Lower leg skin (tissue), 2 donors: ENCODE measurements around a stretch of chr19.

DNA sequence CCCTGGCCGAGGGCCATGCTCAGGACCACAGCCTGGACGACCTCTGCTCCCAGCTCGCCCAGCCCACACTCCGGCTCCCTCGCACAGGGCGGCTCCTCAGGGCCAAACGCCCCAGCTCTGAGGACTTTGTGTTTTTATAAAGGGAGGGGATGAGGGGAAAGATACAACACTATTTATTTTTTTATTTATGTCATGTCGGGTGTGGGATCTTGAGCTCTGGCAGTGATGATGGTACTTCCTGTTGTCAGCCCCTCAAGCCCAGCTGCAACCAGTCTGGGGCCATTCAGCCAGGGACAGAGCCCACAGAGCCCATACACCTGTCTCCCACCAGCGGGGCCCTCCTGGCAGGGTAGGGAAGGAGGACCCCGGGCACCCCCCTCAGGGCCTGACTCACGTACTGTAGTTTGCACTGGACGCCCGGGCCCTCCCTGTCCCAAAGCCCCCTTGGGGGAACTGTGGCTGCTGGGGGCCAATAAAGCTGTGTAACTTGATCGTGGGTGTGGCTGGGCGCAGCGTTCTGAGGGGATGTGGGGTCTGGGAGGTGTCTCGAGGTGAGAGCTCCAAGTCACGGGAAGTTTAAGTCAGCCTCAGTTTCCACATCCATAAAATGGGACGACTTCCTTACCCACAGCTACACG is 9.3 kb downstream of the ATG4D start:
- PRO-cap: no peak
- RAMPAGE, long total RNA, 2 experiments: no peak in any of the 2 experiments

- PRO-cap: no peak
- RAMPAGE, long total RNA, 2 experiments: no peak in any of the 2 experiments
Measured at GRCh38 chr19:10559615-10560128, 6.1 kb downstream of the KRI1 start.

DNA sequence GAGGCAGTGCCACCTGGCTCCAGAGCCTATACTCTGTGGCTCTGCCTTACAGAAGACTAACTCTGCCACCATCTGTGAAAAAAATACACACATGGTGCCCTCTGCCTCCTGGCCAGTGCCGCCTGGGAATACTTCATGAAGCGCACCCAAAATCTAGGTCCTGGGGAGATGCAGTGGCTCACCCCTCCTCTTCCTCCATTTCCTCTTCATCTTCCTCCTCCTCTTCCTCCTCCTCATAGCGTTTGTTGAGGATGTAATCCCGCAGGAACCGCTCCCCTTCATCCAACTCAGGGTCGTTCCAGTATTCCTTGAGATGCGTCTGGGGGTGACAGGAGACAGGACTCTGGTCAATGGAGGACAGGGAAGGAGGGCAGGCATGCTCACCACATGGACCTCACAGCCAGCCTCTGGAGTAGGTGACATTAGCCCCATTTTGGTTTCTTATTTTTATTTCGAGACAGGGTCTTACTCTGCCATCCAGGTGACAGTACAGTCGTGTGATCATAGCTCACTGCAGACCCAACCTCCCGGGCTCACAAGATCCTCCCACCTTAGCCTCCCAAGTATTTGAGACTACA is 5.6 kb downstream of the KRI1 start:
- PRO-cap: no peak
- RAMPAGE, long total RNA, 2 experiments: no peak in any of the 2 experiments

GRCh38 chr19:10602043-10602948 is 15.2 kb upstream of the AP1M2 start:
- PRO-cap: unidirectional peak, plus-strand start at chr19:10602466; unidirectional peak, plus-strand start at chr19:10602522
- RAMPAGE, long total RNA, 2 experiments: start-site peak on the plus strand in 1 of 2 experiments, at chr19:10602471-10602510 at its widest, 48 reads per replicate

DNA sequence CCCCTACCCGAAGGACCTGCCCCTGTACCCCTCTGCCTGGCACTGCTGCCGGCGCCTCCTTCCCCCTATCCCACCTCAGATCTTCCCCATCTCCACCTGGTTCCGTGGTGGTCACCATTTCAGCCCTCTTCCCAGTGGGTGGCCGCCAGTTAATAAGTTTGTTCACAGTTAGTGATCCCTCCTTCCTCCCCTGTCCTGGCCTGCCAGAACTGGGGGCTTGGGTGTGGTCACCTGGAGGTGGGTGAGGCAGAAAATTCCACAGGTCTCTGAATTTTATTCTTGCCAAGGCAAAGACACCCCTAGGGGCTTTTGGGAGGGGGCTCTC is 478 bp downstream of the SLC44A2 start:
- PRO-cap: no peak
- RAMPAGE, long total RNA, 2 experiments: no peak in any of the 2 experiments

DNA sequence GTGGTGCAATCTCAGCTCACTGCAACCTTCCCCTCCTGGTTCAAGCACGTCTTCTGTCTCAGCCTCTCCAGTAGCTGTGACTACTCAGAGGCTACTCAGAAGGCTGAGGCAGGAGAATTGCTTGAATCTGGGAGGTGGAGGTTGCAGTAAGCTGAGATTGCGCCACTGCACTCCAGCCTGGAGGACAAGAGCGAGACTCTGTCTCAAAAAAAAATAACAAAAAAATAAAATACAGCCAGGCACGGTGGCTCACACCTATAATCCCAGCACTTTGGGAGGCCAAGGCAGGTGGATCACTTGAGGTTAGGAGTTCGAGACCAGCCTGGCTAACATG is 1.4 kb downstream of the SLC44A2 start:
- PRO-cap: unidirectional peak, minus-strand start at position 55 of the sequence
- RAMPAGE, long total RNA, 2 experiments: no peak in any of the 2 experiments

GRCh38 chr19:10655681-10656230 is 1.6 kb downstream of the ILF3 start:
- PRO-cap: bidirectional peak, plus-strand start at chr19:10655874, minus-strand start at chr19:10655791
- RAMPAGE, long total RNA, 2 experiments: no peak in any of the 2 experiments

- PRO-cap: no peak
- RAMPAGE, long total RNA, 2 experiments: no peak in any of the 2 experiments
Measured at GRCh38 chr19:10681566-10682244, 19.5 kb upstream of the QTRT1 start.

GRCh38 chr19:10712546-10713515 is 5.0 kb upstream of the DNM2 start:
- PRO-cap: no peak
- RAMPAGE, long total RNA, 2 experiments: no peak in any of the 2 experiments

- PRO-cap: no peak
- RAMPAGE, long total RNA, 2 experiments: no peak in any of the 2 experiments
Measured at GRCh38 chr19:10747700-10748126, 29.8 kb downstream of the DNM2 start.

DNA sequence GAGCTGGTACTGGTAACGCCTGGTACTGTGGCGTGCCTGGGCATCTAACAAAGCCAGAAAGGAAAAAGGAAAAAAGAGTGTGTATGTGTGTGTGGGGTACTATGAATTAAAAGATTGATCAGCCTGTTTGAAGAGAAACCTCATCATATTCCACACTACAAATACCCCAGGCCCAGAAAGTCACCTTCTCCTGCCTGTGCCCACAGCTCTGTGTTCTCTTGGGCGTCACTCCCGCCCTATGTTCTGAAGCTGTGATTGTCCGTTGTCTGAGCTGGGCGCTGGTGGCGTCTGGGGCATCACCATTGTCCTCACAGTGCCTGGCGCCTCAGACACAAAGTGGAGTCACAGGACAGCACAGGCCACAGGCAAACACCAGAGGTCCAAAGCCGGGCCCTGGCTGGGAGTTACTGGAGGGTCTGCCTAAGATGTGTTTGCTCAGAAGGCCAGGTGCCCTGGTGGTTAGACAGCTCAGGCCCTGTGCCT is 34.3 kb downstream of the DNM2 start:
- PRO-cap: no peak
- RAMPAGE, long total RNA, 2 experiments: no peak in any of the 2 experiments

GRCh38 chr19:10757840-10758154 is 39.9 kb downstream of the DNM2 start:
- PRO-cap: no peak
- RAMPAGE, long total RNA, 2 experiments: no peak in any of the 2 experiments

DNA sequence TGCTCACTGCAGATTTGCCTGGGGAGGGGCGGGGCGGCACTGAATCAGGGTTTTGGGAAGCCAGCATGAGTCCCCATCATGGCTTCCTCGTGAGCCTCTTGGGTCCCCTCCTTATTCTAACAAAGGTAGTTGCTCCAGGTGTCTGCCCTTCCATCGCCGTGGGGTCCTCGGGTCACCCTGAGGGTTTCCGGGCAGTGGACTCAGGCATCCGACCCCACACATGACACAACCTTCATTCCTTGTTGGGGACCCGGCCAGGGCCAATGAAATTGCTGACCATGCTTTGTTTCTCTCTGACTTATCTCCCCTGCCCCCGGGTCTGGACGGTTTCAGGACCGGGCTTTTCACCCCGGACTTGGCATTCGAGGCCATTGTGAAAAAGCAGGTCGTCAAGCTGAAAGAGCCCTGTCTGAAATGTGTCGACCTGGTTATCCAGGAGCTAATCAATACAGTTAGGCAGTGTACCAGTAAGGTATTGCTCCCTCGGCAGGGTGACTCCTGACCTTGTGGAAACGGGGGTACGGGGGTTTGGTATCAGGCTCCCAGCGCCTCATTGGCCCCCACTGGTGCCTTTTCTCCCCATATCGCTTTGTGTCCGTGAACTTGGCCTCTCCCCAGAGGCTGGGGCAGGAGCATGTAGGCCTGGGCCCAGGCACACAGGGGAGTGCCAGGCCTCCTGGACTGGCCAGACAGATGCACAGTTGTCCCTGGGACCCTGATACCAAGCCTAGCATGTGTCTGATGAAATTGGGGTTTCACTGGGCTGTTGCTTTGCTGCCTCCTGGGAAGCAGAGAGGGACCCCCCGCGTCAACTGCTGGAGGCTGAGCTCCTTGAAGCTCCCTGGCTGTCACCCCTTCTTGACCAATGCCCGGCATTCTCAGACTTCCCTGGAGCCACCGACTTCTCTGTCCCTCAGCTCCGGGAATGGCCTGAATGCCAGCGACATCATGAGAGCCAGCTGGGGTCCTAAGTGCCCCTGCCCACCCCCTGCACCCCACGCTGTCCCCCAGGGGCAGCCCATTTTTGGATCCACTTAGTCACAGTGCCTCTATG is 40.0 kb downstream of the TMED1 start:
- PRO-cap: no peak
- RAMPAGE, long total RNA, 2 experiments: no peak in any of the 2 experiments

GRCh38 chr19:10797204-10798182 is 38.5 kb downstream of the TMED1 start:
- PRO-cap: no peak
- RAMPAGE, long total RNA, 2 experiments: no peak in any of the 2 experiments

- PRO-cap: no peak
- RAMPAGE, long total RNA, 2 experiments: start-site peak on the plus strand in 1 of 2 experiments, at chr19:10802319-10802348 at its widest, 70 reads per replicate
Measured at GRCh38 chr19:10802255-10802793, 33.7 kb downstream of the TMED1 start.

DNA sequence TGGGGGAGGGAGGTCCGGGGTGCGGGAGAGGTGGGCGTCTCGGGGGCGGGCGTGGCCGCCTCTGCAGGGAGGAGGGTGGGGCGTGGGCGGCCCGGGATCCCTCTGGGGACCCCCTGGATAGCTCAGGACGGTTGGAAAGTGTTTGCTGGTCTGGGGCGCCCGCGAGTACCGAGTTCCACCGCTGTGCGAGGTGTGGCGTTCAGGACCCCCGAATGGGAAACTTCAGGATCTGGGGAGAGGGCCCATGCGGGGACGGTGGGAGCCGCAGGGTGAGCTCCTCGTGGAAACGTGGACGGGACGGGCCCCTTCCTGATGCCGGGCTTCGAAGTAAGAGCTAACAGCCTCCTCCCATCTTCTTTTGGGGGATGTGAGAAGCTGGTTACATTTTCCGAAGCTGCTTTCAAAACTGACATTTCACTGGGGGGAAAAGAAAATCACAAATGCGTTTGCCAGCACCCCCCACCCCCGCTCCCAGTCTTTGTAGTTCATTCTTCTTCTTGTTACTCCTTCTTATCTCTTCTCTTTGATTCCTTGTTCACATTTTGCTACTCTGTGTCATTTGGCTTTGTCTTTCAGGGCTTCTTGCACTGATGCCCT is 1.0 kb downstream of the CARM1 start:
- PRO-cap: no peak
- RAMPAGE, long total RNA, 2 experiments: no peak in any of the 2 experiments

DNA sequence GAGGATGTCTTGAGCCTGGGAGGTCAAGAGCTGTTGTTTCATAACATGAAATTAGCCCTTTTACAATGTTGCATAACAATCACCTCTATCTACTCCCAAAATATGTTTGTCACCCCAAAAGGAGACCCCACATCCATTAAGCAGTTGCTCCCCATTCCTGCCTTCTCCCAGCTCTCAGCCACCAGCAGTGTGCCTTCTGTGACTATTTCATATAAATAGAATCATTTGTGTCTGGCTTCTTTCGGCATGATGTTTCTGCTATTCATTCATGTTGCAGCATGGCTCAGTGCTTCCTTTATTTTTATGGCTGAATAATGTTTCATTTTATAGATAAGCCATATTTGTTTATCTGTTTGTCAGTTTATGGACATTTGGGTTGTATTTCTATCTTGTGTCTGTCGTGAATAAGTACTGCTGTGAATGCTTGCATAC is 28.2 kb downstream of the YIPF2 start:
- PRO-cap: no peak
- RAMPAGE, long total RNA, 2 experiments: no peak in any of the 2 experiments

- PRO-cap: no peak
- RAMPAGE, long total RNA, 2 experiments: no peak in any of the 2 experiments
Measured at GRCh38 chr19:11059660-11060385, 29.4 kb upstream of the LDLR start.

GRCh38 chr19:11109460-11109796 is 20.2 kb downstream of the LDLR start:
- PRO-cap: no peak
- RAMPAGE, long total RNA, 2 experiments: no peak in any of the 2 experiments

DNA sequence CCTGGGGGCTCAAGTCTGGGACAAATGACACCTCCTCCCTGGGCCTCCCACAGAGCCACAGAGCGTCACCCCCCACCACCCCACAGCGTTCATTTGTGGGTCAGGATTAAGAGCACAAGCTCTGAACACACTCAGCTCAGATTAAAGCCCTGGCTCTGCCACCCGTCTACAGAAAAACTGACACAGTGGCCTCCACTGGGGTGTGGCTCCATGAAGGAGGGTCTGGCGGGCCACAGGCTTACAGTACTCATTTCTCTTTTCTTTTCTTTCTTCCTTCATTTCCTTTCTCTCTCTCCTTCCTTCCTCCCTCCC is 16.3 kb downstream of the SPC24 start:
- PRO-cap: no peak
- RAMPAGE, long total RNA, 2 experiments: no peak in any of the 2 experiments